ENCODE measurements around a stretch of chr6.

DNA sequence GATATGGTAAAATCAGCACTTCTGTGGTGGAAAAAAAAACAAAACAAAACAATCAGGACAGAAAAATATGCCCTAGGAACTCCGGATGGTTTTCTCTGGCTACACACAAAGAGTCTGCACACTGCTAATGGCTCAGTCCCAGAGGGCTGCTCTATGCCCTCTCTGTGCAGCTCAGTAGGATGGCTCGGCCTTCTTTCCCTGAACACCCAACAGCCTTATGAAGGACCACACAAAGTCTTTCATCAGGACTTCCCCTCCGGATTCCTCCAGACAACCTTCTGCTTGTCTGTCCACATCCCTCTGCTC is 164.3 kb downstream of the GMDS start:
- PRO-cap = no peak

DNA sequence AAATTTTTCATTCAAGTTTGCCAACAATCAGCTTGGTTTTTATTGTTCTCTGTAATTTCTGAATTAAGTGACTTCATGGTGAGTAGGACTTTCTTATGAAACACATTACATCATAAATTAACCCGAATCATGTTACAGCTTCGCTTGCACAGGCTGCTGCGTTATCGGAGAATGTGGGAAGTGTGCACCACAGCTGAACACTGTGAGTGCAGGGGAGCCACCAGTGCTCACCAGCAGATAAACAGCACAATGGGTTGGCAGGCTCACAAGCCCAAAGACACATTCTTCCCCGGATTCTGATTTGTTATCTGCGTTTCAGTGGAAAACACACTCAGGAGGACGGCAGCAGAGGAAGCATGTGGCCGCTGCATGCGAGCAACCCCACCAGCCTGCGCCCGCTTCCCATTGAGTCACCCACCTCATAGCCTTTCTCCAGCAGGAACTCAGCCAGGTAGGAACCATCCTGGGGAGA is 121.1 kb downstream of the GMDS start:
- PRO-cap = no peak

GRCh38 chr6:2211101-2211637 is 34.2 kb downstream of the GMDS start:
- PRO-cap = no peak

DNA sequence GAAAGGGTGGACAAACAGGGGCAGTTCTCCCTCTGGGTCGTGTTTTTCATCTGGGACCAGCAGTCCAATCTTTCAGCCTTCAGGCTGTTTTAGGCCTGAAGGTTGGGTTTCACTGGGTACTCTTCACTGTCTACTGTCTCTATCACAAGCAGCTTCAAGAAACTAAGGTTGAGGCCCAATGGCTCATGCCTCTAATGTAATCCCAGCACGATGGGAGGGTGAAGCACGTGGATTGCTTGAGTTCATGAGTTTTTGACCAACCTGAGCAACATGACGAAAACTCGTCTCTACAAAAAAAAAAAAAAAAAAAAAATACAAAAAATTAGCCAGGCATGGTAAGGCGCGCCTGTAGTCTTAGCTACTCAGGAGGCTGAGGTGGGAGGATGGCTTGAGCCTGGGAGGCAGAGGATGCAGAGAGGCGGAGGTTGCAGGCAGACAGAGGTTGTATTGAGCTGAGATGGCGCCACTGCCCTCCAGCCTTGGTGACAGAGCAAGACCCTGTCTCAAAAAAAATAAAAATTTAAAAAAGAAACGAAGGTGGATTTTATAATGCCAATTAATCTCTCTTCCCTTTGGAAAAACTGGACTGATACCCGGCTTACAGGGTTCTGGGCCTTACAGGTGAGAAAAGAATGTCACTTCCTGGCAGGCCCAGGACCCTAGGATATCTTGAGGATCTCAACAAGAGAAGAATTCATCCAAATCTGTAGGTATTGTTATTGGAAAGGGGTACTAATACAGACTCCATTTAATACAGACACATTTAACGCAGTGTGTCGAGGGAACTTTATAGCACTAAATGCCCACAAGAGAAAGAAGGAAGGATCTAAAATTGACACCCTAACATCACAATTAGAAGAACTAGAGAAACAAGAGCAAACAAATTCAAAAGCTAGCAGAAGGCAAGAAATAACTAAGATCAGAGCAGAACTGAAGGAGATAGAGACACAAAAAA is 54.0 kb upstream of the GMDS start:
- PRO-cap = no peak

- PRO-cap = no peak
Measured at GRCh38 chr6:2369962-2370442, 124.6 kb upstream of the GMDS start.

- PRO-cap = unidirectional peak, plus-strand start at chr6:2448969
Measured at GRCh38 chr6:2448495-2449059, 203.2 kb upstream of the GMDS start.

DNA sequence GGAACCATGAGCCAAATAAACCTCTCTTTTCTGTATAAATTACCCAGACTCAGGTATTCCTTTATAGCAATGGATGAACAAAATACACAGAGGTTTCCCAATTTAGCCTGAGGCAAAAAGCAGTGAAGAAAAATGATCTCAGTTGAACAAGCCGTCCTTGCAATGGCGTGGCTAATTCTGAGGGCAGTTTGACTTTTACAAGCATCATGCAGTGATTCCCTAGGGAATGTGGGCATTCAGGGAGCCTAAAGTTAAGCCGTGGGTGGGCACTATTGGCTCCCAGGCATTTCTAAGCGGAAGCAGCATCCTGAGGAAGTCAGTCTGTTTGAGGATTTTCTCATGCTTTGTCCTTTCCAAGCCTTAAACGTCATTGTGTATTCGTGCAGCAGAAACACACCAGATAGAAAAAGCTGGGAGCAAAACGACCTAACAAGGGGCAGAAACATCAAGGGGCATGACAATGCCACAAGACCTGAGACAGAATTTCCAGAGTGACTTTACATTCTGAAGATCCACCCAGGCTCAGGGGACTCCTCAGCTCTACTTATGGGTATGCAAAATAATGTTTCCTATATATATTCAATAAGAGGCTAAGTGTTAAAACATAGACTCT is 133.8 kb downstream of the MYLK4 start:
- PRO-cap = bidirectional peak, plus-strand start at position 370 of the sequence, minus-strand start at position 369 of the sequence

DNA sequence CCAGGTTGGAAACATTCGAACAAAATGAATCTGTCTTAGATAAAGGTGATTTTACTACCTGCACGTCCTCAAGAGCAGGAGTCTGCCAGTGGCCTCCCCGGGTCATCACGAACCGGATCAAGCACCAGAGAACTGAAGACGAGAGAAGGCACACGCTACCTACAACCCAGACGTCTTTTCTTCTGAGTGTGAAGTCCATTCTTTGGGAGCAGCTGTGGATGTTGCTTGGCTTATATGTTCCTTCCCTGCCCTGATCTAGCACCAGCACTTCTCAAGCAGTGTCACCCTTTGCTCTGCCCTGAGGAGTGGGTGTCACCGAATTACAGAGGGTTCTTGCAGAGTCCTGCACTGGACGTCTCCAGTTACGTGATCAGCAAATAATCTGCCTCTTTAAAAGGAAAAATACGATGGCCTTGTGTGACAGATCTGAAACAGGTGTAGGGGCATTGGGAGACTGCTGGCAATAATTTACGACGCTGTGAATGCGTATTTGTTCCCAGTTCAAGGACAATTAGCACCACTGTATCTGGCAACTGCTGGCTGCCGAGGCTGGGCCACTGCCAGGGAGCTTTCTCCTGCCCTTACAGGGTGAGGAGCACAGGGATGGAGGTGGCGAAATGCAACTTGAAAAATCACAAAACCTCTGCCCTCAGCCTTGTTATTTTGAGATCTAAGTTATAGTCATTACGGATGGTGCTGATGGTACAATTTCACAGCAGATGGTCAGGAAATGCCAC is 6.7 kb downstream of the MYLK4 start:
- PRO-cap = no peak

- PRO-cap = no peak
Measured at GRCh38 chr6:2862544-2863446, 21.1 kb upstream of the SERPINB1 start.

DNA sequence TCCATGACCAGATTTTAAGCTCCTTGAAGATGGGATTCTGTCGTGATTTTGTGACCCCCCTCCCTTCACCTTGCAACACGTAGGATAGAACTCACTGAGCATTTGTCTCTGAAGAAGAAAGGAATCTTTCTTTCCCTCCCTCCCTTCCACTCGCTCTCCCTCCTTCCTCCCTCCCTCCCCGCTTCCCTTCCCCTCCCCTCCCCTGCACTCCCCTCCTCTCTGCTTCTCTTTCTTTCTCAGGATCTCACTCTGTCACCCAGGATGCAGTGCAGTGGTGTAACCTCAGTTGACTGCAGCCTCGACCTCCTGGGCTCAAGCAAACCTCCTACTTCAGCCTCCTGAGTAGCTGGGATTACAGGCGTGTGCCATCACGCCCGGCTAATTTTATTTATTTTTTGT is 23.5 kb upstream of the SERPINB1 start:
- PRO-cap = no peak

DNA sequence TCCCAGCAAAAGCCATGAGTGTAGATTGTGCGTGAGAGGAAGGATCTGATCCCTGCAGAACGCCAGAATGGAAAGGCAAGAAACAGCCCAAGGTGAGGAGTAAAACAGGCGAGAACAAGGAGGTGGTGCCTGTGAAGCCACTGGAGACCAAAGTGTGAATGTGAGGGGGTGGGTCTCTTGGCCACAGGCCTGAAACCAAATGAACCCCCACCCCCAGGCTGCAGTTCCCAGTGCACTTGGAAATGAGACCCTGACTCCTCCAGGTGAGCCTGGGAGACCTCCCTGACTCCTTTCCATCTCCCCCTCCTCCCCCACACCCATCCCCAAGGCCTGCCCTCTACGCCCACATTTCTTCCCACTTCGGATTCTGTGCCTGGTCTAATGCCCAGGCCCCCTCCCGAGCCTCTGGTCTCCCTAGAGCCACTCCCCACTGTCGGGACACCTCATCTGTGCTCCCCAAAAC is 1.7 kb downstream of the SERPINB9 start:
- PRO-cap = no peak

- PRO-cap = no peak
Measured at GRCh38 chr6:2952513-2953622, 18.5 kb downstream of the SERPINB6 start.

DNA sequence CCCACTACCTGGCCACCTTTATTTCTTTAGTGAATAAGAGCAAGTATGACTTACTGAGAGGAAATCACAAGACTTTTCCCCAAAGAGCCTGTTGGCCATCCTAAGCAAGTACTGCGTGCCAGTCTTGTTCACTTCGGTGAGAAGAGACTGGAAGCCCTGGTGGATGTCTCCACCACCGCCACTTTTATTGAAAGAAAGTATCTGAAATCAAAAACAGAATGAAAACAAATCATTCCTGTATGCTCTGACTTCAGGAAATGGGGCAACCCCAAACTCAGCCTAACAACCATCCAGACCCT is 15.9 kb downstream of the SERPINB6 start:
- PRO-cap = no peak

- PRO-cap = bidirectional peak, plus-strand start at chr6:2988724, minus-strand start at chr6:2989092
Measured at GRCh38 chr6:2988160-2988973, 11.3 kb upstream of the NQO2 start.

DNA sequence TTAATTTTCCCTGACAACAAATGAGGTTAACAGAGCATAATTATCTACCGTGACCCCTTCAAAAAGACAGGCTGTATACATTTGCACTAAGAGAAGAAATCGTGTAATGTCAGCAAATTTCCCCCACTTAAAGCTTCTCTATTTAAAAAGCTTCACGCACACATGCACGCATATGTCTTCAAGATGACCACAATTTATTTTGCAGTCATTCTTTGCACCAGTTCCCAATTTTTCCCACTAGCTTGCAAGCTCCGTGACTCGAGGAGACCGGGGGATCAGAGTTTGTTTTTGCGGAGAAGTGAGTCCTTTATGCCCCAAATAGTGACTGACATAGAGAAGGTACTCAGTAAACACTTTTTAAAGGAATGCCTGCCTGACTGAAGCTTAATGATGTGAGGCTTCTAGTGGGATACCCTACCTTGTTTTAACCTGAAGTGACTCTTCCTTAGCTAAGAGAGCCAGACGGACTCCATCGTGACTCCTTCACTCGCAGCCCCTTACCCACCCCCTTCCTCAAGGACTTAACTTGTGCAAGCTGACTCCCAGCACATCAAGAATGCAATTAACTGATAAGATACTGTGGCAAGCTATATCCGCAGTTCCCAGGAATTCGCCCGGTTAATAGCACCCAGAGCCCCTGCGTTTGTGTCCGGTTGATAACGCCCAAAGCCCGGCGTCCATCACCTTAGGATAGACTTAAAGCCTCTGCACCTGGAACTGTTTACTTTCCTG is 9.3 kb upstream of the NQO2 start:
- PRO-cap = bidirectional peak, plus-strand start at position 666 of the sequence, minus-strand start at position 498 of the sequence

DNA sequence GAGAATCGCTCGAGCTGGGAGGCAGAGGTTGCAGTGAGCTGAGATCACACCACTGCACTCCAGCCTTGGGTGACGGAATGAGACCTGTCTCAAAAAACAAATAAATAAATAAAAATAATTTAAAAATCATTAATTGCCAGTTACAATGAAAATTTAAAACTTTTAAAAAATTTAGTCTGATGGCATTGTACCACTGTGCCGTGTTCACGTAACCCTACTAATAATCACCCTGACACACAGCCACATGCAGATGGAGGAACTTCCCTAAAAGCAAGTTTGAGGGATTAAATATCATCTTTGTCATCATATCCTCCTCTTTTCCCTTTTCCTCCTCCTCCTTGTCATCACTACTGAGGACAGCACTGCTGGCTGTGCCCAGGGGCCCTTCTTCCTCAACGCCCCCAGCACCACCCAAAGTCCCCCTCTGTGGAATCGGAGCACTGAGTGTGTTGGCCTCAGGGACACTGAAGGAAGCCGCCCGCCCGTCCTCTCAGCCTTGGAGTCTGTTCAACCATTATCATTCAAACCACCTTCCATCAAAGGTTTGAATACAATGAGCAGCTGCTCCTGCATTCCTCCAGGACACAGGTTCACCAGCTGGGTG is 23.0 kb downstream of the NQO2 start:
- PRO-cap = no peak

- PRO-cap = unidirectional peak, minus-strand start at chr6:3139749
Measured at GRCh38 chr6:3139266-3140048, 17.9 kb downstream of the TUBB2A start.

DNA sequence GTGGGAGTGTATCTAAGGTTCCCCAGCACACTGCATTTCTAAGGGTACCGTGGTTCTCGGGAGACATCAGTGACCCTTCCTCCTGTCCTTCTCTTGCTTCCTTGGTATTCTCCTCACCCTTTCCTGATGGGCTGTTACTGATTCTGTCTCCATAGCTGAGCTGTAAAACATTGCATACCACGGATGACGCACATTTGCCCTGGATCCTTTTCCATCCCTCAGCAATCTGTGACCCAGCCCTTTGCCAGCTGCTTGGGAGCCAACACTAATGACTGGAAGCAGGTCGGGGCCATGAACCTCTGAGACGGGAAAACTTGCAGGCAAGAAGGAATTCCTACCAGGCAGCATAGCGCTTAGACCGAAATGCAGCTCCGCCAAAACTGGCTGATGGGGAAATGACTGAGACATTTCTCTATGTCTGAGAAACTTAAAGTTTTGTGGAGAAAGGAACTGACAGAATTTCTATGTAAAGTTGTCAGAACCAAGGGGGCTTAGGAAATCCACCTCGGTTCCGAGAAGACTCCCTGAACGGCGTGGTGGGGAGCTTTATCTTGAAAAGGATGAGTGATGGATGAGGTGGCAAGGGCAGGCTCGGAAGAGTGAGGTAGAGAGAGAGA is 19.3 kb downstream of the TUBB2B start:
- PRO-cap = no peak

- PRO-cap = no peak
Measured at GRCh38 chr6:3229556-3230226, 2.2 kb upstream of the TUBB2B start.

- PRO-cap = no peak
Measured at GRCh38 chr6:3271706-3272790, 13.3 kb downstream of the PSMG4 start.

Measured in endothelial cell (in vitro differentiated cells).